Jurkat, Clone E6-1 (cell line): ENCODE measurements around the genes COMMD1 and VPS54.

DNA sequence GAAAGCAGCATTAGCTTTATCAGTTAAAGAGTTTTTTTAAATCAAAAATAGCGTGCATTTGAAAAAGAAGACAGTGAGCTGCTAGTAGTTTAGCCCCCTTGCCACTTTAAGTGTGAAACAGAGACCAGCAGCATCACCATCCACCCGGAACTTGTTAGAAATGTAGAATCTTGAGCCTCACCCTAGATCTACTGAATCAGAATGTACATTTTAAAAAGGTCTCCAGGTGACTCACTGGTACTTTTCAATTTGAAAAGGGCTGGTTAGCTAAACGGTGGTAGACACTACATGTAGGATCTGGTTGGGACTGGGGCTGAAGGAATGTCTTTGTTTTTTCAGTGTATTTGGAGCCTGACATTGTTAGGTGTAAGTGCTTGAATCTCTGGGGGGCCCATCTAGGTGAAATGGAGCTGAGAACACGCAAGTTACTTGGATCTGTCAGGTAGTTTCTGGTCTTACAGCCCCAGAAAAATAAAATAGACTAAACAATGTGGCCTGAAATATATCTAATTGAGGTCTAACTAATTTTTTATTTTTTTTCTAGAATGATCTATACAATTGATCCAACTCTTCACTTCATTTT is 44.0 kb upstream of the XPO1 start:
- RRBS, result no CpG with 5 or more reads among the region's 4 CpGs

DNA sequence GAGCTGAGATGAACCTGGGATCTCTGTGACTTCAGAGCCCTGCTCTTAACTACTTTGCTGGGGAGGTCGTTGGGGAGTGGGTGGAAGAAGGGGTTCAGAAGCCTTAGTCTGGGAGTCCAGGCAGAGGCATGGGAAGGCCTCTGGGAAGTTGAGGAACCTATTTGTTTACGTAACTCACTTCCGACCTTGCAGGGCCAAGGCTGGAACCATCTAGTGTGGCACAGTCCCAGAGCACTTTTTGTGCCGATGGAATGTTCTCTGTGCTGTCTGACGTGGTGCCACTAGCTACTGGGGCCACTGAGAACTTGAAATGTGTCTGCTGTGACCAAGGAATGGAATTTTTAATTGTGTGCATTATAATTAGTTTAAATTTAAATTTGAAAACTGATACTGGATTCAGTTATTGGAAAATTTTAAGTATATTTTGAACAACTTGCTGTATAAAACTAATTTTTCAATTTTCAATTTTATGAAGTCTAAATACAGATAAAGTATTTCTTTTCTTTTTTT is 139.6 kb downstream of the FAM161A start:
- RRBS, result no CpG with 5 or more reads among the region's 5 CpGs

DNA sequence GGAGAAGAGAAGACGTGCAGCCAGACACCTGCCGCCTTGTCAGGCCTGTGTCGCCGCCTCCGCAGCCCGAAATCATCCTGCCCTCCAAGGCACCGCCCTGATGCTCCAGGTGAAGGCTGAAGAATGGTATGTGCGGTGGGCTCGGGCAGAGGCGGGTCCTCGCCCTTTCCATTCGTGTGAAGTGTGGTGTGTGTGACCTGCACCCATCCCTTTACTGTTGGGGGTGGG is 60.5 kb downstream of the FAM161A start:
- RRBS, result no CpG with 5 or more reads among the region's 12 CpGs

- RRBS, result no CpG with 5 or more reads among the region's 40 CpGs
These were observed at the start of gene COMMD1 for GRCh38 chr2:61905158-61906354. TSS of gene COMMD1 (plus strand) at chr2:61905674.

DNA sequence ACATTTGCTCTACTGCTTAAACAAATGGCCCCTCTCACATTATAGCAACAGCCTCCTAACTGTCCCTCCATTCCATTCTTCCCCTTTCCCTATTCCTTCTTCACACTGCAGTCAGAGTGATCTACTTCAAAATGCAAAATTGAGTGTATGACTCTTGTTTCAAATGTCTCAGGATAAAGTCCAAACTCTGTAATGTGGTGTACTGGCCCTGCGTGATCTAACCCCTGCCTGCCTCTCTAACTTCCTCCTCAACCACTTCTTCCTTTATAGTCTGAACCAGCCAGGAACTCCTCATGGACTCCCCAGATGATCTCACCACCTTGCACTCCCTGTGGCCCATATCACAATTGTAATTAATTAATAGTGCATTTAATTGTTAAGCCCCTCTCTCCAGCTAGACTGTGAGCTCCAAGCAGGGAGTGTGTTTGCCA is 3.1 kb upstream of the B3GNT2 start:
- RRBS, result no CpG with 5 or more reads among the region's 1 CpG

- RRBS, result no CpG with 5 or more reads among the region's 11 CpGs
These were observed 9.9 kb downstream of the B3GNT2 start for GRCh38 chr2:62205561-62206481.

DNA sequence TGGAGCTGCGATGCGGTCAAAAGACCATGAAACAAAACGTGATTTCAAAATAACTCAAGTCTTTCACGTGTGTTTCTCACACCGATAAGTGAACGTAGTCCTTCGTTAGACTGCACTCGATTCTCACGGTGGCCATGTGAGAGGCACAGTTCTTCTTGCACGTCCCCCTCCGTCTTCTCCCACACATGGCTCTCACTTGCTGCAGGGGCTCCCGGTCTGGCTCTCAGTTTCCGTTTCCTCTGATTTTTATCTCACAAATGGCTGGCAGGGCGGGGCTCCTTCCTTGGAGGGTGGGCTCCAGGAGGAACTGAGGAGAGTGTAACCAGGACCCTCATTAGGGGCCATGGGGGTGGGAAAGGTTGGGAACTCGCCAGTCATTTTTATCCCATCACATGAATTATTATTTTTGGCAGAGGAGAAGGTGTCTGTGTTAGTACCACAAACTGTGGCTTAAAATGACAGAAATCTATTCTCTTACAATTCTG is 113.9 kb downstream of the B3GNT2 start:
- RRBS, result no CpG with 5 or more reads among the region's 15 CpGs

DNA sequence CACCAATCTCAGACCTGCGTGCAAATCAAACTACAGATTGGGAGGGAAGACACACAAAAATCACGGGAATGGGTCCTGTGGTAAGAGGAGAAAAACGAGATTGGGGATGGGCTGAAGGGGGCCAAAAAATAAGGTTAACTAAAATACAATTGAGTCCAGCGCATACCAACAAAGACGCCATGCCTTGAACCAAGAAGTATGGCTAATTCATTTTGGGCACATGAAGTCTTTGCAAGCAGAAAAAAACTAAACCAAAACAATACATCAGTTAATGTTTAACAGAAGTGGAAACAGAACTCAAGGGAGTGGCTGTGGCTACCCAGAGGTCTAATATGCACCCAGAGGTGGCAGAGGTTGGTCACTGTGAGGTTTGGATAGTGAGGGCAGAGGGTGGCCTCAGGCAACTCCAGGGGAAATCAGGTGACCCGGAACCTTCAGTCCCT is 99.6 kb downstream of the TMEM17 start:
- RRBS, result no CpG with 5 or more reads among the region's 6 CpGs

DNA sequence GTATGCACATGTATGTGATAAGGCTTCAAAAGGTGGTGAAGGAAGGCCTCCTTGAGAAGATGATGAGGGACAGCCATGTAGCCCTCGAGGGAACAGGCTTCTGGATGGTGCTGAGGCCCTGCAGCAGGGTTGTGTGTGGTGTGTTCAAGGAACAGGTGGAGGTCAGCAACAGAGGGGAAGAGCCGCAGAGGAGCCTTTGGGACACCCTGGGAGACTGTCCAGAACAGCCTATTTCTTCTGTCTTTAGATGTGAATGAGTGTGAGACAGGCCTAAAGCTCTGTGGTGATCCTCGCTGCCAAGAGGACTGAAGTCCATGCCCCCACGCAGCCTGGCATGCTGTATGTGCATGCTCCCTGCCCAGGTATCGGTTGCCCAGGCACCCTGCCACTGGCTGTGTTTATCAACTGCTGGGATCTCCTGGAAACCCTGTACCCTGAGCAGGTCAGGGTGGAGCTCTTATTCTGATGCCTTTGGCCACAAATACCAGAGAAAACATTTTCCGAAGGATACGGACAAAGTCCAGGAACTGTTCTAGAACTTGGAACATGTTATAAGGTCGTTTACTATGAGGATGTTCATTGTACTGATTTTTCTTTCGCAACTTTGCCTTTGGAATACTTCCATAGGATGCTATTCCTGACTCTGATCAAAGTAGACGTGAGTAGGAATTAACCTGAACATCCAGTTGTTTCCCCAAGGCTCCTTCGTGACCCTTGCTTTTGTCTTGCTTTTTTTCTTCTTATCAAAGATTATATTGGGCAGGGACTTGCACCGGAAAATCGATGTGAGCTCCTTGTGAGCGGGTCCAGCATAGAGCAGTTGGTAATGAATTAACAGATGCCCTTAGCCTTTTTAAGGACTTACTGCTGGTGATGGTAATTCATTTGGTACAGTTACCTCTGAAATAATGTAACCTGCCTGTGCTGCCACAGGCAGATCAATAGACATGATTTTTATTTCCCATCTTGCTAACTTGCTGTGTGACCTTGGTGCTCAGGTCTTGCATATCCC is 55.3 kb downstream of the TMEM17 start:
- RRBS, result no CpG with 5 or more reads among the region's 14 CpGs

DNA sequence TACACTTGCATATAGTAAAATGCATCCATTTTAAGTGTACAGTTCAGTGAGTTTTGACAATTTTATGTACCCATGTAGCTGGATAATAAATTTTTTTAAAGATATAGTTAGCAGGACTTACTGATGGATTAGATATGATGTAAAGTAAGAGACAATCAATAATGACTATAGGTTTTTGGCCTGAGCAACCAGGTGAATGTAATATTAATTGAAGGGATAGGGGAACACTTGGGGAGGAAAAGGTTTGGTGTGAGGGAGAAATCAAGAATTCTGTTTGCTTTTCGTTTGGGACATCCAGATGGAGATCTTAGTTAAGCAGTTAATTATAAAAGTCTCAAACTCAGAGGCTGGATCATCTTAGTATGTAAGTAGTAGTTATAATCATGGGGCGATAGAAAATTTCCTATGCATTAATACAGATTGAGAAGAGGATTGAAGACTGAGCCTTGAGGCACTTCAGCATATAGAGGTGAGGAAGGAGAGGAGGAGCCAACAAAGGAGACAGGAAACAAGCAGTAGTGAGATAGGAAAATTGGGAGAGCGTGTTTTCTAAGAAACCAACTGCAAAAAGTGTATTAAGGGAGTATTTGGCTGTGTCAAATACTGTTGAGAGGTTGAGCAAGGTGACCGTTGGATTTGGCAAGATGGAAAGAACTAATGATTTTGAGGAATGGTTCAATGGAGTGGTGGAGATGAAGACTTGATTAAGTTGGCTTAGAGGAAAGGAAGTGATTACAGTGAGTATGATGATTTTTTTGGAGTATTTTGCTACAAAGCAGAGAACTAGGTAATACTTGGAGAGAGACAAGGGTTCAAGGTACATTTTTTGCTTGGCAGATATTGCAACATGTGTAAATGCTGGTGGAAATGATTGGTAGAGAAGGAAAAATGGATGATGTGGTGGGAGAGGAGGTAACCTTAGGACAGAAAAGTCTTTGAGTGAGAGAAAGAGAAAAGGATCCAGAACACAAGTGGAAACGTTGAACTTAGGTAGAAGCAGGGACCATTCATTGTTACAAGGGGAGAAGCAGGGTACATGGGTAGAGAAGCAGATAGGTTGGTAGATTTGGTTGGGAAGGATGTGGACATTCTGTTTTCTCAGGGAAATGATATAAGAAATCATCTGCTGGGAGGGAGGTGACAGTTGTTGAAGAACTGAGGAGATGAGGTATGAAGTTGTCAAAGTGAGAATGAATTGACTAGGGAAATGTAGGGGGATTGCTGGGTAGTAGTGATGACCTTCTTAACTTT is 6.1 kb downstream of the EHBP1 start:
- RRBS, result no CpG with 5 or more reads among the region's 5 CpGs

DNA sequence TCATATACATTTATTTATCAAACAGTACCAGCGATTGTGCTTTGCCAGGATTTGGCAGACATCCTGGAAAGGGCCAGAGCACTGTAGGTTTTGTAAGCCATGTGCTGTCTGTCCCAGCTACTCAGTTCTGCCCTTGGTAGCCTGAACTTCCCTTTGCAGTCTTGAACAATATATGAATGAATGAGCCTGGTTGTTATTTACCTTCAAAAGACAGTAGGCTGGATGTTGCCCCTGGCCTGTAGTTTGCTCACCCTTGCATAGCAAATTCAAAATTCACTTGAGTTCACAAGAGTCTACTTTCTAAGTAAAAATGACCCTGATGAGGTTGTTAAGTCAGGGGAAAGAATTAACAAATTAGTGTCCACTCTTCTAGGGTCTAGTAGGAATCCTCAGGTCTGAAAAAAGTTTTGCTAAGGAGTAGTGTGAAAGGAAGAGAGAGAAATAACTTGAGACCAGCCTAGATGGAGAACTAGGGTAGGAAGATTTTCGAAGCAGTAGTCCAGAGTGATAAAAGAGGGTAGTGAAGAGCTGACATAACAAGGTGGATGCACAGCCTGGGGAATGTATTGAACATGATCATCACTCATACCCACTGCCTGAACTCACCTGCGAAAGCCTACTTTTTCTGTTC is 68.3 kb upstream of the OTX1 start:
- RRBS, result no CpG with 5 or more reads among the region's 3 CpGs

- RRBS, result 96% methylated on average over 11 of the region's 51 CpGs
These were observed 8.1 kb downstream of the OTX1 start for GRCh38 chr2:63058617-63059250.

DNA sequence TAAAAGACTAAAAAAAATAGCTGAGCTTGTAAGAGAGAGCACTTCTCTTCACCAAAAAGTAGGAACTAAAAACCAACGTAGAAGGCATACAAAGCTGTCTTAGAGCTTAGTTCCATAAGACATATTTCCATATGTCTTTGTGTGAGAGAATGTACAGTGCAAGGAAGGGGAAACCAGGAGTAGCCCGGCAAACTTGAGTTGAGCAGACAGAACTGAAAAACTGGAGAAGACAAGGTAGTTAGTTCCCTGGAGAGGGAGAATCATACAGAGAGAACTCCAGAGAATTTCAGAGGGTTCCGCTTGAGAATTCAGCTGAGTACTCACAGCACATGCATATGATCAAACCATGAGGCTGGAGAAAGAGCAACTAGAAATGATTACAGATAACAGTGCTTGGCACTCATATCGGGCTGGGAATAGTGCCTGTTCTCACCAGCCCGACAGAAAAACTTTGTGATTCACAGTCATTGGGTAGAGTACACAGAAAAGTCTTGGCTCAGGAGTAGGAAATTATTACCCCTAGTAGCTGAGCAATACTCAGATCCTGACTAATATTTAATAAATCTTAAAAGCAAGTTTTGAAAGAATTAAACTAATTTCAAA is 7.1 kb downstream of the WDPCP start:
- RRBS, result no CpG with 5 or more reads among the region's 5 CpGs

- RRBS, result no CpG with 5 or more reads among the region's 2 CpGs
These were observed 87.3 kb downstream of the MDH1 start for GRCh38 chr2:63676065-63676538.

- RRBS, result no CpG with 5 or more reads among the region's 9 CpGs
These were observed 1.1 kb downstream of the VPS54 start for GRCh38 chr2:64018102-64018513.

DNA sequence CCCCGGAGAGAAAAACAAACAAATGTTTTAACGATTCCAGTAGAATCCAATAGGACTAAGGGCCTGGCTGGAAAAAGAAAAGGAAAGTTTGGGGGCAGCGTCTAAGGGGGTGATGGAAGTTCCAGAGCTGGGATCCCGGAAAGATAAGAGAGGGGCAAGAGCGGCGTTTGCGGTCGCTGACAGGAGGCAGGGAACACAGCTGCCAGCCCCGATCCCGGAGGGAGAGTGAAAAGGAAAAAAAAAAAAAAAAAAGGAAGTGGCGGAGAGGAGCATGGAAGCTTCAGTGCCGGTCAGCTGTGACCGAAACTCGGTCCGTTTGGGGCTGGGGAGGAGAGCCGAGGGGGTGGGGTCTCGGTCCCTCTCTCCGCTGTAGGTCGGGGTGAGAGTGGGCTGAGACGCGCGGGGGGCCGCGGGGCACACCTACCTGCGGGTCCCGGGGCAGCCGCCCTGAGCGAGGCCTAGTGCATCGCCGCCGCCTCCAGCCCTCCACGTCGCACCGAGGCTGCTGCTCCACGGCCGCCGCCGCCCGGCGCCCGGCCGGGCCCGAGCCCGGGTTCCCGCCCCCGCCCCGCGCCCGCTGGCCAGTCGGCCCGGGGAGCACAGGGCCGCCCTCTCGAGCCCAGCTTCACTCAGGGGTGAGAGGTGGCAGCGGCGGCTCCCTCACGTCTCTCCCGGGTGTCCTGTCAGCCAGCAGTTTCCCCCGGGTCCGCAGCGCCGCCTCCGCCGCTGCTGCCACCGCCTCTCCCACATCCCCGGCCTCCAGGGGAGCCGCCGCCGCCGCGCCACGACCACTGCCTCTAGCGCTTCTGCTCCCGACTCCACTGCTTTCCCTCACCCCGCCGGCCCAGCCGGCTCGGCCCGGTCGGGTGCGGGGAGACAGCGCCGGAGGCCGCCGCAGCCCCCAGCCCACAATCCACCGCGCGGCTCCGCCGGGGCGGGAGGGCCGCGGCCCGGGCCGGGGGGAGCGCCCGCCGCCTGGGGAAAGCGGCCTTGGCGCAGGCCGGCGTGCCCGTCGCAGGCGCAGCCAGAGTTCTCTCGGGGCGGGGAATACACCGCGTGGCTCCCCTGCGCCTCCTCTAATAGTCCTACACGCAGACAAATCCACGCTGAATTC is at the start of gene VPS54:
VPS54 (minus strand) TSS at position 915 of the 1,114 bp plus-strand sequence.
- RRBS, result 2% methylated on average over 62 of the region's 111 CpGs

- RRBS, result no CpG with 5 or more reads among the region's 12 CpGs
These were observed 49.3 kb downstream of the PELI1 start for GRCh38 chr2:64094774-64095427.

DNA sequence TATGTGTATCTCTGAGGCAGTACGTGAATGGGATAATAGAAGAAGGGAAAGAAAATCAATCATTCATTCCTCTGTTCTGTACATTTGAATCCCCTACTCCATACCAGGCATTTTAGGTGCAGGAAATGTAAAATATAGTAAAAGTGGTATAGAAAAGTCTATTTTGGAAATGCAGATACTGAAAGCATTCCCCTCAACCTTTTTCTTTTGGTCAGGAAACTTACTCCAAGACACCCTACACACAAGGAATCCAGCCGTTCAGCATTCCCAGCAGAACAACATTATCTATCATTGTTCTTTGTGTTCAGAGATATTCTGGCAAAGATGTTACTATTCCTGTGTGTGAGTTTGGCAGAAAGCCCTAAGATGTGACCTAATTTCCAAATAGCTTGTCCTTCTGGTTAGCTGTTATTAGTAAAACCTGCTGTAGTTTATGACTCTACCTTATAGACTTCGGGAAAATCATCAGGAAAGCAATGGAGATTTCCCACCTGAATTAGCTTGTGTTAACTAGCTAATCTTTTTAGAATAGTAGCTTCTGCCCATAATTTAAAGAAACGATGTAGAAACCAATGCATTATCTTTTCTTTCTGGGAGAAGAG is 78.1 kb upstream of the PELI1 start:
- RRBS, result no CpG with 5 or more reads among the region's 4 CpGs

DNA sequence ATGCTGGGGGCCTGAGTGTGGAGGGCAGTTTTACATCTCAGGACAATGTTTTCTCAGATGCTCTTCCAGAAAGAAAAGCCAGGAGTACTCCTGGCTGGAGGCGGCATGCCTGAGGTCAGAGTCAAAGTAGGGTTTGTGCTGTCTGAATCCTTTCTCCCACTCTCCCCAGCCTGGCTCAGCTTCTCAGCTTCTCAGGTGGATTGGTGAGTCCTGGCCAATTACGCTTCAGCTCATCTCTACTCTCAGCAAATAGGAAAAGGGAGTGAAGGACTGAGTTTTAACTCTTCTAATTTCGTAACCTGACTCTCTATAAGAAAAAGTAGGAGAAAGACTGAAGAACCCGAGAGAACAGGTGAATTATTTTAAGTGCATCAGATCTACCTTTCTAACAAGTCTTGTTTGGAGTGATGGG is 107.4 kb upstream of the PELI1 start:
- RRBS, result no CpG with 5 or more reads among the region's 4 CpGs

GRCh38 chr2:64404791-64405247 is 49.1 kb upstream of the LGALSL start:
- RRBS, result no CpG with 5 or more reads among the region's 11 CpGs